ENCODE results near the gene KLHDC4.

- PRO-cap = no peak
These were observed 31.2 kb upstream of the JPH3 start for GRCh38 chr16:87570830-87571808.

GRCh38 chr16:87733017-87733518, 32.7 kb downstream of the KLHDC4 start:
- PRO-cap = no peak

- PRO-cap = bidirectional peak, plus-strand start at chr16:87766058, minus-strand start at chr16:87765932
These were observed at the start of gene KLHDC4 for GRCh38 chr16:87765838-87766181. Gene KLHDC4 (minus strand): TSS chr16:87765986.

- PRO-cap = no peak
These were observed 25.5 kb upstream of the KLHDC4 start for GRCh38 chr16:87791176-87791706.

GRCh38 chr16:87802630-87803245, 37.0 kb upstream of the KLHDC4 start:
- PRO-cap = no peak

GRCh38 chr16:87812253-87812720, 46.5 kb upstream of the KLHDC4 start:
- PRO-cap = no peak

DNA sequence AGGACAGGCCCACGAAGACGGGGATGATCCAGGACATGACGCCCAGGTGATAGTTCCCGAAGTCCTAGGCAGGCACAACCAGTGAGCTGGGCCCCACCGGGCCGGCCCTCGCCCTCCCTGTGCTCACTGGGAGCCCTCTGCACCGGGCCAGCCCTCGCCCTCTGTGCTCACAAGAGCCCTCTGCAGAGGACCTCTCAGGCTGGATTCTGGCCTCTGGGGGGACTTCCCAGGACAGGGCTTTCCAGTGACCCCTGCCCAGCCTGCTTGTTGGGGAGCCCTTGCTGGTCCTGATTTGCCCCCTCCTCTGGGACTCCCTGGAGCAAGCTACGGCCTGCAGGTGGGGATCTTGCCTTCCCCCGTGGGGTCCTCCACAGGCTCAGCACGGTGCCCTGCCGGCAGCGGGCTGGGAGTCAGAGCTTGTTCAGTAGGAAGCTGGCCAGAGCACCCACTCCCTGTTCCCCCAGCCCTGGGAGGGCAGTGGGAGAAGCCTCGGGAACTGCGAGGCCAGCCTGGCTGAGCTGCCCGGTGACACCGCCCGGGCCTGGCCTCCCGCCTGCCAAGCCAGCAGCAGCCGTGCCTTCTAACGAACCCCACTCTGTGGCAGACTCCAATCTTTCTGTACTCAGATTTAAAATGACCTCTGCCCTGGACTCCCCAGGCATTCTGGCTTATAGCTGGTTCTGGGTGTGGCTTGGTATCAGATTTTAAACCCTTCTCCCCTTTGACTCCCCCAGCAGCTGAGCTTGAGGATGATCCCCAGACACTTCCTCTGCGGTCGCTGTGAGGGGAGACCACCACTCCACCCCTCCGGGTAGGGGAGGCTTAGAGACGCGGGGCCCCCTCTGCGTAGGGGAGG, 30.3 kb downstream of the SLC7A5 start:
- PRO-cap = no peak

DNA sequence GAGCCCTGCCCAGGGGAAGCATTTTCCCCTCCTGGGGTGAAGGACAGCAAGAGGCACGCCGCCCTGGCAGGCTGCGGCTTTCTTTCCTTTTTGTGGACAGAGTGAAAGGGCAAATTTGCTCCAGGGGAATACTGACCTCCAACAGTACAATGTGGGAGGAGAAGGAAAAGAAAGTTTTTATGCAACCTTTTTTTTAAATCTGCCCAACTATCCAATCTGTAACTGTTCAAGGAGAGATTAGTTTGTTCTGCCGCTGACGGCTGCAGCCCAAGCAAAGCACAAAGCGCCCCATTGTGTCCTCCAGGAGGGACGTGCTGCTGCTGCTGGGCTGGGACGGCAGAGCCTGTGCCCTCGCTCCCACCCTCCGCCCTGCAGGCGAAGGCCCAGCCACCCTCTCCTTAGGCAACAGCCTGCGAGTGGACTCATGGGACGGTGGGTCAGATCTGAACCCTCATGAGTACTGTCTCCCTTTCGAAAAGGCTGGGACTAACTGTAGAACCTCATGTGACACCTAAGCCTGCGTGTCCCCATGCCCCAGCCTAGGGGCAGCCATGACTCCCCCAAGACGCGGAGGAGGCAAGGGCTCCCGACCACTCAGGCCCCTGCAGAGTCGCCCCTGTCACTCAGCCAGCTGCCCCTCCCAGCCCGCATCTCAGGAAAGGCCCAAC, 21.1 kb downstream of the SLC7A5 start:
- PRO-cap = no peak

- PRO-cap = unidirectional peak, plus-strand start at chr16:87854441; unidirectional peak, minus-strand start at chr16:87854607
These were observed 15.0 kb downstream of the SLC7A5 start for GRCh38 chr16:87854007-87855001.

DNA sequence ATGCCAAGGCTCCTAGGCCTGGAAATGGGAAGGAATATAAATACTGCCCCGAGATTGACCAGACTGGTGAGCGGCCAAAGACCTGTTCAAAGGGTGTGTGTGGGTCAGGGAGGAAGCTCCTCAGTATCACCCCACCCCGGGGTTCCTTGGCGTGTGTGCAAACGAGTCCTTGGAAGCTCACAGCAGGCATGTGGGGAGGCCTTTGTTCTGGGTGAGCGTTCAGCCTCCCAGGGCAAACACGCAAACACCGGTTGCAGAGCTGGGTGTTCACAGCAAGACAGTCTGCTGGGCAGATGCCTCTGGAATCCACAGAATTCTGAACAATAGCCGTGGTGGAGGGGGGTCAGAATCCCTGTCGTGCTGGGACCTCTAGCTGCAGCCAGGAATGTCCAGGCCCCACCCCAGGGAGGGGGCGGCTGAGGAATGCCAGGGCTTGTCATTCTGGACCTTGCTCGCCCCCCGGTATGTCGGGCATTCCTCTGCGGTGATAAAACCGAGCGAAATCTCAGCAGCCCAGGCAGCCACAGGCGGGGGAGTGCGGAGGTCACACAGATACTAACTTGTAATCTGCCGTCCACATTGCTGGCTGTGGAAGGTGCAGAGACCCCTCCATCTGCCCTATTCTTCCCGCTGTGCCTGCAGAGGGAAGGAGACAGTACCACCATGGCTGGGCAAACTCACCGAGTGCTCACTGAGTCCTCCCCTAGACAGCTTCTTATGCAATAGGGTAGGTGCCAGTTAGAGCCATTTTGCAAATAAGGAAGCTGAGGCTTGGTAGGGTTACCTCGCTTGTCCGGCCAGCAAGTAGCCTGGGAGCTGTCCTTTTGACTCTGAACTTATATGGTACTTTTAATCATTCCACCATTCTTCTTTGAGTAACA, 1.3 kb upstream of the SLC7A5 start:
- PRO-cap = no peak

- PRO-cap = no peak
These were observed 28.3 kb upstream of the SLC7A5 start for GRCh38 chr16:87897479-87898132.

DNA sequence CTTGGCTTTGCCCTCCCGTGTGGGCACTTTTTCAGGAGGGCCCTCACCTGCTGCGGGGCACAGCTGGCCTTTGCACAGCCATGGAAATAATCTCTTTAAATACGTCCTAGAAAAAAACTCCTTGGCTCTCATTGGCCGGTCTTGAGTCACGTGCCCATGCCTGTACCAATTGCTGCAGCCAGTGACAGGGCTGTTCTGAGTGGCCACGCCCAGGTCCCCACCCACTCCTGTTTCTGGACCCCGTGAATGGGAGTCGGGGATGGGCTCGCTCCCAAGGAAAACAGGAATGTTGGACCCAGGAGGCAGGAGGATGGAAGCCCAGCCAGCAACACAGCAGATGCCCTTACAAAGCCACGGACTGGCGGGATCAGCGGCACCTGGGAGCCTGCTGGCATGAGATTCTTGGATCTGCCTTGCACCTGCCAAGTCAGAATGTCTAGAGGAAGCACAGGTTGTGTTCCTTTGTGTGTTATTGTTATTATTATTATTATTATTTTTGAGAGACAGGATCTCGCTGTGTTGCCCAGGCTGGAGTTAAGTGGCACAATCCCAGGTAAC, 14.9 kb downstream of the CA5A start:
- PRO-cap = no peak

DNA sequence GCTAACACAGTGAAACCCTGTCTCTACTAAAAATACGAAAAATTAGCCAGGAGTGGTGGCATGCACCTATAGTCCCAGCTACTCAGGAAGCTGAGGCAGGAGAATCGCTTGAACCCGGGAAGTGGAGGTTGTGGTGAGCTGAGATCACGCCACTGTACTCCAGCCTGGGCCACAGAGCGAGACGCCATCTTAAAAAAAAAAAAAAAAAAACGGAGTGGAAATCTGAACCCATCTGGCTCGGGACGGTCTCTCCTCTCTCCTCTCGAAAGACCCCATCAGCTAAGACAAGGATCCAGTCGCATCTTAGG, 394 bp downstream of the CA5A start:
- PRO-cap = no peak

- PRO-cap = no peak
These were observed 490 bp upstream of the BANP start for GRCh38 chr16:87950649-87951239.

DNA sequence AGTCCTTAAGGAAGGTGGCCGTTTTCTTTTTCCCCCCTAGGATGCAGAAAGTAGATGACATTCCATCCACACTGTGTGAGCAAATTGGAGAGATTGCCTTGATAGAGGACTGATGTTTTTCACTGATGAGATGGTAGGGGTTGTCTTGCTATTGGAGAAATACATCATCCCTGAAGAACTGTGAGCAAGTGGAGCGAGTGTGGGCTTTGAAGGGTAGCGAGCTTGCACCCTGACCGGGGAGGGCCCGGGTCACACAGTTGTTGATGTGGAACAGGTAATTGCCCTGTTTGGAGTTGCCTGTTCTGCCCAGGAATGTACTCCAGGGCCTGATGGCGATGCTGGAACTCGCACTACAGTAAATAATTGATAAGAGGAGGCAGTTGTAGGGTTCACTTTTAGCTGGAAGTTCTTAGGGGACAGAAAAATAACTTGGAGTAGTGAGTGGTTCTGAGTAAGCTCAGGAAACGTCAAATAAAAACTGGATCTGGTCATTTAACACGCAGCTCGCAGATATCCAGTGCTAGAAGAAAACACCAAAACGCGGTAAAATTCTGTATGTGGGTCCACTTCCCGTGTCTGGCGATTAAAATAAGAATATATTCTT, 1.0 kb downstream of the BANP start:
- PRO-cap = no peak

DNA sequence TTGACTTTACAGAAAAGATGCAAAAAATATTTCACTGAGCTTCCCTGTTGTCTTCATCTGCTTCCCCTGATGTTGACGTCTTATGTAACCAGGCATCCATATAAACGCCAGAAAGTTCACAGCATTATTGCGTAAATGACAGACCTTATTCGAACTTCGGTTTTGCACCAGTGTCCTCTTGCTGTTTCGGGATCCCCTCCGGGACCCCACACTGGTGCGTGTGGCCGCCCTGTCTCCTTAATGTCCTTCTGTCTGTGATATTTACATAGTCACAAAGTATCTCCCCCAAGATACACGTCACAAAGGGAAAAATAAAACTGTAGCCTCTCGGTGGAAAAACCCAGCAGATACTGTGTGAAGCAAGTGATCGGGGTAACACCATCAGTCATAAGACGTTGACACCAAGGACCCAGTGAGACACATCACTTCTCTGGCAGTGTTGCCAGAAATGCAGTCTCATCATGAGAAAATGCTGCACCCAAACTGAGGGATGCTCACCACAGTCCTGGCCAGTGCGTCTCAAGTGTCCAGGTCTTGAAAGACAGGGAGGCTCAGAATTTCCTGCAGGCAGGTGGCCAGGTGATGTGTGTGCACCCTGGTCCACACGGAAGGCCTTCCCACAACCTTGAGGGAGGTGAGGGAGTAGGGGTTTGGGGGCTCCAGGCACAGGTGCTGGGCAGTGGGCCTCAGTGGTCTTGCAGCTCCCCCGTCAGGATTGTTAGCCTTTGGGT, 4.3 kb downstream of the BANP start:
- PRO-cap = bidirectional peak, plus-strand start at position 388 of the sequence, minus-strand start at position 250 of the sequence

GRCh38 chr16:87956780-87957416, 5.7 kb downstream of the BANP start:
- PRO-cap = no peak

GRCh38 chr16:87959218-87960248, 8.3 kb downstream of the BANP start:
- PRO-cap = no peak

DNA sequence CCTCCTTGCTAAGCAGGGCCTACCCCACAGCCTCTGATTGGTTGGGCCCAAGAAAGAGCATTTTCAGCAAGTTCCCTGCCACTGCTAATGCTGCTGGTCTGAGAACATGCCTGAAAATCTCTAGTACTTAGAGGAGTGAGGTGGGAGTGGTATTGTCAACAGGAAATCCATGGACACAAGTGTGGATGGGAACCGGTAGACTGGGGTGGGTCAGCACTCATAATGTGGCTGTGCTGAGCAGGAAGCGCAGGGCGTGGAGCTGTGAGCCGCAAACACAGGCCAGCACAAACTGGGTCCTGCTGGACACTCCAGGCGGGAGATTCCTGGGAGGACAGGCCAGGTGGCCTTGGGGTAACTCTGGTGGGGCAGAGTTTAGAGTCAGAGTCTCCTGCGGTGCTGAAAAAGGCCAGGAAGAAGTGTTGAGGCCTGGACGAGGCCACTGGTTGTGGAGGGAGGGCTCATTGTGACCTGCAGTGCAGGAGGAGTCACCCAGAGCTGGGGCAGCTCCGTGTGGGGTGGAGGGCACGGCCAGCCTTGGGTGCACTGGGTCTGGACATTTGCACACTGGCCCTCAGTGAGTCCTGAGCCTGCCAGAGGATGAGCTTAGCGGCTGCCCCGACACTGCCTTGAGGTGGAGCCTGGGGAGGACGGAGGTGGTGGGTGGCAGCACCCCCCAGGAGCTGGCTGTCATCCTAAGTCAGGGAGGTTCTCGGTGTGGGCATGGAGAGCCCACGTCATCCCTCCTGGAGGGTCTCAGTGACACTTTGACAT, 62.7 kb downstream of the BANP start:
- PRO-cap = no peak

- PRO-cap = no peak
These were observed 68.1 kb downstream of the BANP start for GRCh38 chr16:88019064-88020041.